Metanephros (tissue), 2 donors: ENCODE measurements around a stretch of chr1.

DNA sequence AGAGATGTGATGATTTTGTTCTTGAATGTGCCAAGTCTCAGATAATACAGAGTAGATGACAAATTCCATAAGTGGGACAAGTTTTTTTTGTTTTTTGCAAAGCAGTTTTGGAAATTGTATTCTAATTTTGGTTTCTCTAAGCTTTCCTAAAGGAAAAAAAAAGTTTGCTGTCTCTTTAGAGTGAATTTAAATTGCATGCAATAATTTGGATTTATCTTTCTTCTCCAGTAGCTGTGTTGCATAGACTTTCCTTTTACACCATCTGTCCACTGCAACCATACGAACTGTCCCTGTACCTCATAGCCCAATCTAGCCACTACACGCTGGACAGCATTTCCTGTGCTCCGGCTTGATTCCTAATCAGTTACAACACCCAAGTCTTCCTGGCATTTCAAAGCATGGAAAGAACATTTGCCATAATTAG is 106.8 kb downstream of the FNBP1L start:
- RAMPAGE, long total RNA: no peak

DNA sequence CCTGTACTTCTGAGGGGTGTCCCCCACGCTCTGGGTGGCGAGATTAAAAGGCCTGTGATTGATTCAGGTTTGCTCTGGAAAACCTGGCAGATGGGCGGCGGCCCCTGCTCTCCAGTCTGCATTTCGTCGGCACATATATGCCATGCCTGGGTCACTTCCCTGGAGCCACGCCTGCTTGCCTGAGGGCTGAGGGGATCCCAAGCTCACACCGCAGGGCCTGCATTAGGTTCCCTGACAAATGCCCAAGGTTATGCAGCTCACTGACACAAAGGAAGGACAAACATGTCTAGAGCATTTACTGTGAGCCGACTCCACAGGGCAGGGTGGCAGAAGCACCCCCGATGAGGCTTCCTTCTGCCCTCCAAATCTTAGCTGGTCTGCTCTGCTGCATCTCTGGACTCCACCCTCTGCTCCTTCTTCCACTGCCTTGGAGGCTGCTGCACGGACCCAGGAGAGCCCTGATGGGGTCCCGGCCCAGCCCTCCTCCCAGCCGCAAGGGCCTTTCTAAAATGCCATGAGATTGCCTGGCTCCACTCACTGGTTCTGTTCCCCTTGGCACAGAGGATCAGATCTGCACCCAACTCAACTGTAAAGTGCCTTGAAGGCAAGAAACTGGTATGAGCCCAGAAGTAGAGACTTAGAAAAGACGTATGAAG is 103.8 kb downstream of the BCAR3 start:
- RAMPAGE, long total RNA: no peak

GRCh38 chr1:93585022-93585766 is 96.4 kb downstream of the BCAR3 start:
- RAMPAGE, long total RNA: no peak

GRCh38 chr1:93588729-93589505 is 92.7 kb downstream of the BCAR3 start:
- RAMPAGE, long total RNA: no peak

DNA sequence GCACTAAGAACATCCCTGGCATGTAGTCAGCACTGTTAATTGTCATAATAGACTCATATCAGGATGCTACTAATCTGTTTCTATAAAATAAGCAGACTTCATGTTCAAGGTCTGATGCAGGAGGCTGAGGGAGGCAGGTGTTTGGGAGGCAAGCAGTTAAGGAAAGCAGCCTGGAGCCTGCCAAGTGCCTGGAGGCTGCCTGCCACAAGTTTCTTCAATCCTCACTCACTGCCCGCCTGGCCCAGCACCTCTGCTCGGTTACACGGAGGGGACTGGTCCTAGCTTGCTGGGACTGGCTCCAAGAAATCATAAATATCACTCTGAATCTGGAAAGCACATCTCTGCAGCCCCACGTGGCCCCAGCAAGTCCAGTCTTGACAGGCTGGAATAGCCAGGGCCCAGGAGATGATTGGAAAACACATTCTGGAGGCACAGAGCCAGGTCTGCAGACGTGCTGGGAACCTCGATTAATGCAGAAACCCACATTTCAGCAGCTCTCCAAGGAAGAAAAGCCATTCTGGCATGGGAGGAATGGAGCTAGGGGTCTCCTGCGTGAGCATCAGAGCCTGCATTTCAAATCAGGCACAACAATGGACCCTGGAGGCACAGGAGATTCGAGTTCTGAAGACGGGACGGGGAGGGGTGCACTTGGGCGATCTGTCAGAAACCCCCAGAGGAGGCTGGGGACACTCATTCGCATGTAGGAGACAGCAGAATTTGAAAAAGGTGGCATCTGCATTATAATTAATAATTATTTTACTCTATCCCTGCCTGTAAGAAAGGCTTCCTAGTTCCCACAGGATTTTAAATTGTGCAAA is 83.8 kb downstream of the BCAR3 start:
- RAMPAGE, long total RNA: no peak

GRCh38 chr1:93609409-93610175 is 72.0 kb downstream of the BCAR3 start:
- RAMPAGE, long total RNA: no peak

GRCh38 chr1:93612841-93613413 is 68.7 kb downstream of the BCAR3 start:
- RAMPAGE, long total RNA: no peak

GRCh38 chr1:93692301-93693229 is 10.9 kb upstream of the BCAR3 start:
- RAMPAGE, long total RNA: no peak

- RAMPAGE, long total RNA: no peak
Observed at GRCh38 chr1:93723167-93723668, 41.6 kb upstream of the BCAR3 start.

GRCh38 chr1:93750843-93751532 is 69.4 kb upstream of the BCAR3 start:
- RAMPAGE, long total RNA: no peak

DNA sequence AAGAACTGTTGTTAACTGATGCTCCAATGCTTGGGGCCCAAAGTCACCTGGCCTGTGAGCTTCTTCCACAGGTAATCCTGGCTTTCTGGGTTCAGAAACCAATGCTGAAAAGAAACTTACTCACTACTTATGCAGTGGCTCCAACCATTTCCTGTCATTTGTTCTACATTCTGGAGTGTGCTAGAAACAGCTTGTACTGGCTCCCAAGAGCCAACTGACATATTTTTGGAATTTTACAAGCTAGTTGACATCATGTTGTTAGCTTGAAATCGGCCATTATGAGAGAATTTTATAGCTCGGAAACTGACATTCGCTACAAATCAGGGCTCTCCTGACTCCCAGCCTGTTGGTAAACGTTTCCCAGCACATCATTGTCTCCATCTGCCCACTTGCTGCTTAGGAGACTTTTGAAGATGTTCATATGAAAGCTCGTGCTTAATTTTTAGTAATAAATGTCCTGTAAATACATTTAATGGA is 67.3 kb downstream of the DNTTIP2 start:
- RAMPAGE, long total RNA: no peak

DNA sequence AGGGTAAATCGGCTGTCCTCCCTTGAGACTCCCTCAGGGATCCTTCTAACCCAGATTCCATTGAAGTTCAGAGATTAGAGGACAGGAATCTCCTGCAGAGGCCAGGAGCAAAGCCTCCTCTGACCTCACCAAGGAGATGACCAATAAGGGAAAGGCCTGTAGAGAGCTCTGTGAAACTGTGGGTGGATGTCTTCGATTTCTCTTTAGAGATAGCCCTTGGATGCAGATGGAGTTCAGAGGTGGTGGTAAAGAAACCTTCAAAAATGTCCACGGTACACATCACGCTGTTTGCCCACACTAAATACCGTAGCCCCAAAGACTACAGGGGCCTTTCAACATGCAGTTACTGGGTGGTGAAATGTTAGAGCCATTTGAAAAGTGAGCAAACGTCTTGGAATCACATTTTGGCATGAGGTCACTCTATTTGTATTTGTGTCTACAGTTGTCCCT is 57.8 kb downstream of the DNTTIP2 start:
- RAMPAGE, long total RNA: no peak

DNA sequence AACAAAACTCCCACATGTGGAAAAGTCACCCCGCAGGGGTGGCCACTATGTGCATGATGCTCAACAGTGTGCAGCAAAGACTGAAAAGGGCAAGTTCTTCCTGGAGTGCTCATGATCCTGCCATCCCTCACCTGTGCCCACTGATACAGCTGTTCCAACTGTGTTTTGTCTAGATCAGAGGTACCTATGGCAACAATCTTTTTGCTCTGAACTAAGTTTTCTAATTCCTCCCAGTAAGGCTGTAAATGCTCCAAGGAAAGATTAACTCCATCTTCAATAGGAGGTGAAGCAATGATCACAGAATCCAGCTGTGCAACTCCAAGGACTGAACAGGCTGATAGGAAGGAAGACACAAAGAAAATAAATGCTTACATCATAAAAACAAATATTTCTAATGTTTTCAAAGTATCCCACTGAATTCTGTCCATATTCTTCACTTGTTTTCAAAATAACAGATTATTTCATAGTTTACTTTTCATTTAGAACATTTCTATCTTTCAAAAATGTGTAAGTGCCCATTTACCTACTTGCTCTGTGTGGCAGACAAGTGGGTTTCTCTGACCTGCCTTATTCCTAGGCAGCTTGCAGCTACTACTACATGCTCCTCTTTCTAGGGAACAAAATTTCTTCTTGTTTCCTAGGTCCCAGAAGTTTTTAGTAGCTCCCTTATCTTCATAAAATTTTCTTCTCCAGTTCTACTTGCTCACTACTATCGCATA is 12.6 kb downstream of the GCLM start:
- RAMPAGE, long total RNA: no peak

- RAMPAGE, long total RNA: no peak
Observed at GRCh38 chr1:93965720-93966299, 56.6 kb upstream of the GCLM start.

- RAMPAGE, long total RNA: no peak
Observed at GRCh38 chr1:93979782-93980518, 70.7 kb upstream of the GCLM start.

GRCh38 chr1:94001963-94002405 is 92.8 kb upstream of the GCLM start:
- RAMPAGE, long total RNA: no peak

- RAMPAGE, long total RNA: no peak
Observed at GRCh38 chr1:94038299-94038958, 82.5 kb downstream of the ABCA4 start.

- RAMPAGE, long total RNA: no peak
Observed at GRCh38 chr1:94039547-94039935, 81.4 kb downstream of the ABCA4 start.

GRCh38 chr1:94045220-94046070 is 75.5 kb downstream of the ABCA4 start:
- RAMPAGE, long total RNA: no peak

DNA sequence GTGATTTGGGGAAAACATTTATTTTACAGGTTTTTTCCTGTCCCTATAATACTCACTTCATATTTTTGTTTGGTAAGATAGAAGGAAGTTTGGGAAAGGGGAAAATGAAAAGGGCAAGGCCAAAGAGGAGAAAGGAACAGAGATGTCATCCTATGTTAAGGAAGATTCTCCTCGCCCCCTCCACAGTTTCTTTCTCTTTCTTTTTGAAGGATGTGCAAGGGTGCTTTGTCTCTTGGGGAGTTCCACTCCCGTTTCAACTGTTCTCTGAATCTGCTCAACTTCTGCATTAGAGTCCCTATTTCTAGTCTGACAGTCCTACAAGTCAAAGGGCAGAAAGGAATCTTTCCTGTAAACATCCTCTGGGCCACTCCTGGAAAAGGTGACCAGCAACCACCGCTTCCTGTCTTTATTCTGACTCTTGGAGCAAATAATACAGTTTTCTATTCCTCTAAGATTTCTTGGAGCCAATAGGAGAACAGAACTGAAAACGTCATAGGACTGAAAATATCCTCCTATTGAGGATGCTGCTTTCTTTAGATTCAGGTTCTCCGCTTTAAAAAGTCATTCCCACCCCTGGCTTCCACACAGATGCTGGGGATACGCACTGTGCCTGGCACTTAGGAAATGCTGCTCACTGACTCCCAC is 81.8 kb upstream of the ARHGAP29 start:
- RAMPAGE, long total RNA: no peak